ENCODE data around the genes ZC3H13 and HTR2A.

GRCh38 chr13:45143548-45143915, 23.2 kb downstream of the GTF2F2 start:
- PRO-cap, 2 experiments, result no peak in any of the 2 experiments

DNA sequence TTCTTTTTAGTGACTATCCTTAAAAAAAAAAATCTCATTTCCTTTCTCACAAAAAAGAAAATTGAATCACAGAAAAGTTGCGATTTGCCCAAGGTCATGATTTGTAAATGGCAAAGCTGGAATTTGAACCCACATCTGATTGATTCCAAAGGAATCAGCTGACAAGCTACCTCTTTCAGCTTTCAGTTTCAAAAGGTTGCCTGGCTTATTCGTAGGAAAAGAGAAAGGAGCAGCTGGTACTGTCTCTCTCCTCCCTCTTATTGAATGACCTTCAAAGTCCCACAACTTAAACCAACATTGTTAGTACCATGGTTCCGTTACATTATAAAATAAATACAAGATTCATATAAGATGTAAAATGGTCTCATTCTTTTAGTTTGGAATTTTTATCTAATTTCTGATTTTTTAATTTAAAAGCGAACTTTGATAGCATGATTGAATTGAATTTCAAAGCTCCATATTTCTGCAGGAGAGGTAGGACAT, 18.3 kb upstream of the KCTD4 start:
- PRO-cap, 2 experiments, result no peak in any of the 2 experiments

DNA sequence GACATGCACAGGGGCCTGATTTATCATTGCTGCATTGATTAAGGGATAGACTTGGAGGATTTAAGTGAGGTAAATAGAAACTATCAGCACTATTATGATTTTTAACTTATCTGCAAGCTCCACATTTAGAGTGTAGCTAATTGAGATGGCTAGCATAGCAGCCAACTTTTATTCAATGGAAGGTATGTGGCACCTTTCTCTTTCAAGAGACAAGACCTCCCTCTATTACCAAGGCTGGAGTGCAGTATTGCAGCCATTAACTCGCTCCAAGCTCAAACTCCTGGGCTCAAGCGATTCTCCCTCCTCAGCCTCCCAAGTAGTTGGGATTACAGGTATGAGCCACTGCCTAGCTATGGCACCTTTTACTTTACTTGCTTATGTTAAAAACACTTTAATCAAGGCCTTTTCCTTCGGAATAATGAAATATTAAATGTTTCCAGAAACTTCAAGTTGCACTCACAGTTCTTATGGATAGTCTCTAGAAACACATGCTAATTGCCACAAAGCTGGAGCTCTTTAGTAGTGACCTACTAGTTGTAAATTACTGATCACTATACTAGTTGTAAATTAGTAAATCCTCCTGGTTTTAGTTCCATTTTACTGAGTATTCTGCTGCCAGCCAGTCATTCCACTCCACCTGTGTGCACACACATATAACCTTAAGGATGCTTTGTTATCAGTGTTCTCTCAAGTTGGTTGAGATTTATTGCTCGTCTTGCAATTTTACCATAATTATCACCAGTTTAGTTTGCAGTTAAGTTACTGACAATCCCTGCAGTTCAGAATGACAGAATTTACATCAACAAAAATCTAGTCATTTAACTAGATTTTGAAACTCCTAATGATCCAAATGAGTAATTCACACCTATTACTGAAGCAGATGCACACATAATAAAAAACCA, 7.9 kb downstream of the TPT1 start:
- PRO-cap, 2 experiments, result no peak in any of the 2 experiments

DNA sequence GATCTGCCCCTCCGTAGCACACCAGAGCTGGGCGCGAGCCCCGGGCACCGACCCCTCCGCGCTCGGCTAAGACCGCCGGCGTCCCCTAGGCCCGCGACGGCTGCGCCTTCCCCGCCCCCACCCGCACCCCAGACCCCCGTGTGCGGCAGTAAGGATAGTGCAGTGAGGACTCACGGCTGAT, 225 bp downstream of the TPT1 start:
- PRO-cap, 2 experiments, result no peak in any of the 2 experiments

DNA sequence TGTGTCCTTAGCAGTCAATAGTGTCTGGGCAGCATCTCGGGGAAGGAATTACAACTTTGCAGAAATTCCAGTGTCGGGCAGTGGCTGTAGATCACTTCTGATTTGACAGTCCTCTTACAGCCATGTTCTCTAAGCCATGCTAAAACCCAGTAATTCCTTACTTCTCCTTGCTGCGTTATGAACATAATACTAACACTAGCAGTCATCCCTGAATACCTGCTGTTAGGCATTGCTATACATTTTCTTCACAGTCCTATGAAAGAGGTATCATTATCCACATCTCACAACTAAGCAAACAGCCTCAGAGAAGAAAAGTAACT, 3.3 kb downstream of the SLC25A30 start:
- PRO-cap, 2 experiments, result no peak in any of the 2 experiments

DNA sequence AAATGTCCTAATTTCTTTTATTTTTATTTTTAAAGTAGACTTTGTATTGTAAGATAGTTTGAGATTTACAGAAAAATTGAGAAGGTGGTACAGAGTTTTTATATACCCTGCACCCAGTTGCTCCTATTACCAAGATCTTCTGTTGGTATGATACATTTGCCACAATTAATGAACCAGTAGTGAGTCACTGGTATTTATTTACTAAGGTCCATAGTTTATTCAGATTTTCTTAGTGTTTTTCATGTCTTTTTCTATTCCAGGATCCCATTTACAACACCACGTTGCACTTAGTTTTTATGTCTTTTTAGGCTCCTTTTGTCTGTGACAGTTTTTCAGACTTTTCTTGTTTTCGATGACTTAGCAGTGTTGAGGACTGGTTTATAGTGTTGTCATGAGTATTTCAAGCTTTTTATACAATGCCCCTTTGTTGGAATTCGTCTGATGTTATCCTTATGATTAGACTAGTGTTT, 35.8 kb downstream of the COG3 start:
- PRO-cap, 2 experiments, result no peak in any of the 2 experiments

GRCh38 chr13:46051731-46053085, at the start of gene ZC3H13:
TSS of gene ZC3H13 (minus strand) at chr13:46052746.
- PRO-cap, 2 experiments, result peak in 2 of 2 experiments; most common plus-strand start chr13:46052087 (in 2); most common minus-strand start chr13:46052119 (in 1)

DNA sequence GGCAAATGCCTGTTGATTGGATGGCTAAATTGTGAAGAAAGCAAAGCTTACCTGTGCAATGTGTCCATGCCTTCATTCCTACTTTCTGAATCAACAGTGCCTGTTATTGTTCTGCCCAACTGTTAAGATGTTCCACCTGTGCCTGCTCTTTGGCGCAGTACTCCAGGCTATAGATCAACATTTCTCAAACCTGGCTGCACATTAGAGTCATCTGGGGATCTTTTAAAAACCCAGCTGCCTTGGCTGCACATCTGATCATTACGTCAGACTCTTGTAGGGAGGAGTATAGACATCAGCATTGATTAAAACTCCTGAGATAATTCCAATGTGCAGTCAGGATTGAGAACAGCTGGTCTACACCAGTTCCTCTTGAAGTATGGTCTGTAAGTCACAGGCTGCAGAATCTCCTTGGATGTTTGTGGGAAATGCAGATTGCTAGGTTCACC, 16.2 kb upstream of the CPB2 start:
- PRO-cap, 2 experiments, result no peak in any of the 2 experiments

DNA sequence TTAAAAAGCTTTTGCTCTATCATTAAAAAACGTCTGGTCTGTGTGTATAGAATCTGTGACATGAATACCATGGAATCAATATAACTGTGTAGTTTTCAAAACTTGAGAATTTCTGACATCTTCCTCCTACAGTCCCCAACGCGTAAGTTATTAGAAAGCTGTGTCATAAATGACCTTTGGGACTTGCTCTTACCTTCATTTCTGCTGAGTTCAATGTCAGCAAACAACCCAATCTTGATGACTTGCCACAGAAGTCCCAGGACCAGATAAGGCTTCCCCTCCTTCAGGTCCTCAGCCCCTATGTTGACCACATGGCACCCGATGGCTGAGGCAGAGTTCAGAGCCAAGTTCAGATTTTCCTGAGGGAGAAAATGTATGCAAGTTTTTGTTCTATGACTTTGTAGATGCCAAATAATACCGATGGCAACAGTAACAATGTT, 29.4 kb downstream of the LCP1 start:
- PRO-cap, 2 experiments, result no peak in any of the 2 experiments

GRCh38 chr13:46183053-46183903, 1.3 kb upstream of the LCP1 start:
- PRO-cap, 2 experiments, result no peak in any of the 2 experiments

GRCh38 chr13:46296121-46296805, 84.5 kb downstream of the LRRC63 start:
- PRO-cap, 2 experiments, result peak in 1 of 2 experiments; most common plus-strand start chr13:46296511 (in 1); most common minus-strand start chr13:46296284 (in 1)

GRCh38 chr13:46378431-46378886, 8.6 kb downstream of the RUBCNL start:
- PRO-cap, 2 experiments, result no peak in any of the 2 experiments

DNA sequence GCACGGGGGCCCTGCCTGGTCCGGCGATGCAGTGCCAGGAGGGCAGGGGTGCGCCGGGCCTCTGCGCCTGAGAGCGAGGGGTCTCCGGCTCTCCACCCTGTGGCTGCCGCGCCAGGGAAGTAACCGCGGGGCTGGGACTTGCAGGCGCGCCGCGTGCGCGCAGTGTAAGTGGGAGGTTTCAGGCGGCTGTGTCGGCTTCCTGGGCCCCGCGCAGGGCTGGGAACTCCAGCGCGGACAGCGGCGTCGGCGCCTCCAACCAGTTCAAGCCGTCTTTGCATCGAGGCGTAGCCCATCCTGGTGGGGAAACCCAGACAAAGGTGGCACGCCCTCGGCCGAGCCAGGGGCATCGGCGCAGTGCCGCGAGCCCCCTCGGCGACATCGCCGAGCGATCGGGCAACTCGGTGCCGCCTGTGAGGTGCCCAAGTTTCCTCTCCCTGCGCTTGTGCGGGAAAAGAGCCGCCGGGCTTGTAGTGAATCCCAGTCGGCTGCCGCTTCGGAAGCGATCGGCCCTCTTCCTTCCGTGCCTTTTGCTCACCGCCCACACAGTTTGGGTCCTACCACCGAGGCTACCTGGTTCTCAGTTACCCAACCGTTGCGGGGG, 1.0 kb downstream of the LRCH1 start:
- PRO-cap, 2 experiments, result peak in 2 of 2 experiments; most common plus-strand start position 375 of the sequence (in 2); most common minus-strand start position 190 of the sequence (in 2)

DNA sequence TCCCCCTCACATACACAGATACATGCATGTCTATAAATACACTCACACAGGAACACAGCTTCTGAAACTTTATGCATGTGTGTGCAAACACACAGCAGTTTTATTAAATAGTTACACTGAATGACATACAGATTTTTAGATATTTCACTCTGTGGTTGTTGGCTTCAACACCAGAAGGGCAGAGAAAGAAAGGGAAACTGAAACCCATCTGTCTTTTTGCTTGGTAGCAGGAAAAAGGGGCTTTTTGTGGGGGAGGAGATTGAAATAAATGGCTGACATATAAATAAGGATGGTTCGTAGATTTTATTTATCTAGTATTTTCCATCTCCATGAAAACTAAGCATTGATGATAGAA, 114.9 kb downstream of the LRCH1 start:
- PRO-cap, 2 experiments, result no peak in any of the 2 experiments

DNA sequence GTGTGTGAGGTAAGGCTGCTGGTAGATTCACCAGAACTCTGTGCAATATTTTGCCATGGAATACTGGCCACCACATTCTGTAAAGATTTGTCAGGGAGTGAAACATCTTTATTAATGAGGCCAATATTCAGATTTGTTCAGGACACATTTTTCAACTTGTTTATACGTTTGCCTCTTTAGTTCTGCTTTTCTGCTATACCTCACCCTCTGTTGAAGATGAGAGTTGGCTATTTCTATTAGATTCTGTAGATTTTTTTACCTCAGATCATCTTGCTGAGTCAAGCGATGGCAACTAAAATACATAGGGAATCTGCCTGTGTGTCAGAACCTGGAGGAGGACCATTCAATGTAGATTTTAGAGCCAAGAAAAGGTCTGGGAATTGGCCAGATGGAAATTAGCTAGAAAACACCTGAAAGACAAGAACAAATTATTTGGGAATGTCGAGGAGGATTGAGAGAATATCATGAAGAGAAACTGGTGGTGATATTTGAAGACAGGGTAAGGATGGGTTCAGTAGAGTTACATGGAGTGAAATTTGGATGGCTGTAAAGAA, 91.6 kb downstream of the ESD start:
- PRO-cap, 2 experiments, result no peak in any of the 2 experiments

DNA sequence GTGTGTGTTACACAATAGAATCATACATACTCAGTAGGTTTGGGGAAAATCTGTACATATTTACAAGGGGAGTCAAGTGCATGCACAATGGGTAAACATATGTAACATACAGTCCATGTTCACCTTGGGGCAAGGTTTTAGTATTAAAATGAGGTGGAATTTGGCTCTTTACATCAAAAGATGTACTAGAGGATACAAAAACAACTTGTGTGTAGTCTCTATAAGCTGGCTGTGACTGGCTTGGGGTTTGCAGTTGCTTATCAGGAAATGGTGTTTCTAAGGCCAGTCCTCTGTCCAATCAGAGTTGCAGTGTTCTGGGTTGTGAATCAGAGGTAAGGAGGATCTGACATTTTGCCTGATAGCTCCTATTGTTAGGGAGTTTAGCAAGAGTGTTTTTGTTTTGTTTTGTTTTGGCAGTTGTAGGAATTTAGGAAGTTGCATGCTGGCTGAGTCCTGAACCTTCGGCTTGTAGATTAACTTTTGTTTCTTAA, 20.1 kb upstream of the ESD start:
- PRO-cap, 2 experiments, result no peak in any of the 2 experiments

- PRO-cap, 2 experiments, result no peak in any of the 2 experiments
Measured at GRCh38 chr13:46896635-46897264, at the start of gene HTR2A. TSS of gene HTR2A (minus strand) at chr13:46897053.

DNA sequence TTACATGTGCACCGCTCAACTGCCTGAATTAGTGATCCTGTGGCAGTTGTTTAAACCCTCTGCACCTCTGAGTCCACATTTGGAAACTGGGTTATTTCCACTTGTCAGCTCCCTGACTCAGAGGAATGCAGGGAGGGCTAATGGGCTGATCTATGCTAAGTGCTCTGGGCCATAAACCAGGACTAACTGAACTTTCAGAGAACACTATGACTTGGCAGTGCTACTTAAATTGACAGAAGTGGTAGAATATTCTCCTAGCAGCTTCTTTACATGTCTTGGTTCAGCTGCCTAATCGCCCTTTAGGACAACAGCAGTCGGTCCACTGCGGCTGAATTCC, 26.9 kb upstream of the MED4 start:
- PRO-cap, 2 experiments, result no peak in any of the 2 experiments

- PRO-cap, 2 experiments, result peak in 2 of 2 experiments; most common plus-strand start chr13:48221108 (in 1)
Measured at GRCh38 chr13:48220930-48221910, 11.8 kb upstream of the ITM2B start.

GRCh38 chr13:48318434-48319658, 15.3 kb downstream of the RB1 start:
- PRO-cap, 2 experiments, result no peak in any of the 2 experiments